ENCODE data around the genes COL13A1 and LRRC20.

GRCh38 chr10:69334128-69334821 is 15.6 kb downstream of the HK1 start:
- CAGE, long polyA plus RNA: no peak
- RRBS: no CpG with 5 or more reads among the region's 14 CpGs

- CAGE, long polyA plus RNA: no peak
- RRBS: no CpG with 5 or more reads among the region's 14 CpGs
Observed at GRCh38 chr10:69337278-69338070, 18.8 kb downstream of the HK1 start.

GRCh38 chr10:69344539-69345043 is 25.9 kb downstream of the HK1 start:
- CAGE, long polyA plus RNA: no peak
- RRBS: no CpG with 5 or more reads among the region's 10 CpGs

DNA sequence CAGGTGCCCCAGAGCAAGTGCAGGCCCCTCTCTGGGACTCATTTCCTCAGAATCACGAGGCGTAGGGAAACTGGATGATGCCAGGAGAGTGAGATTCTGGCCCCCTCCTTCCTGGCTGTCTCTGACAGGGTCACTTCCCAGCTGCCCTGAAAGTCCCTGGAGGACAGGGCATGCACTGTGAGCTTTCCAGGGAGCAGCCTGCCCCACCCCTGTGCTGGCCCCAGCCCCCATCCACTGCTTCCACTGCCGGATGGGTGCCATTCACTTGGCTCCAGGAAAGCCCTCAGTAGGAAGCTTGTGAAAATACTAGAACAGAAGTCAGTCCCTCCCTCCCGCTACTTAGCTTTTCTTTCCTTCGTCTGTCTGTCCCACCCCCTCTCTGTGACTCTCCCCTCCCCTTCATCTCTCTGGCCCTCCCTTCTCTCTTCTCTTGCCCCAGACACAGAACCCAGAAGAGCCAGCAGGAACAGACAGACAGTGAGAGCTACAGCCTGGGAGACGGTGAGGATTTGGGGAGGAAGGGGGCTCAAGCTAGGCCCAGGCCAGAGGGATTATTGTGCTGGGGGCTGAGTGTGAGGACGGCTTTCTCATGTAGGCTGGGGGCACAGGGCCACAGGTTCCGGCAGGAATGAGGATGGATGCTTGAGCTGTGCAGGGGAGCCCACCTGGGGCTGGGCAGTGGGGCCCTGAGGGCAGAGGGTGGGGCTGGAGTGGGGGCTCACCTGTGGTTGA is 10.2 kb downstream of the TACR2 start:
- CAGE, long polyA plus RNA: no peak
- RRBS: no CpG with 5 or more reads among the region's 8 CpGs

DNA sequence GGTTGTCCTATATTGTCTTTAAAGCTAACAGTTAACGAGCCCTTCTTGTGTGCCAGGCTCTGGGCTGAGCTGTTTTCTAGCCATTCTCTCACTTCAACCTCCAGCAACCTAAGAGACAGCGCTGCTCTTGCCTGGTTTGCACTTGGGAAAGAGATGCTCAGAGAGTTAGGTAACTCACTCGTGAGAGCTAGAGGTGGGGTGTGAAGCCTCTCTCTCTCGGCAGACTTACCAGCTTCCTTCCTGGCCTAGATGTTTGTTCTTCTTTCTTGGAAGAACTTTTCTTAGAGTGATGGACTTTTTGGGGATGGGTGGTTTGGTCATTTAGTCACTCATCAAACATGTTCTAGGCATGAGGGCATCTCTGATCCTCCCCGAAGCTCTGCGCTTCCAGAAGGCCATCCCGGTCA is 14.2 kb downstream of the TSPAN15 start:
- CAGE, long polyA plus RNA: no peak
- RRBS: no CpG with 5 or more reads among the region's 7 CpGs

DNA sequence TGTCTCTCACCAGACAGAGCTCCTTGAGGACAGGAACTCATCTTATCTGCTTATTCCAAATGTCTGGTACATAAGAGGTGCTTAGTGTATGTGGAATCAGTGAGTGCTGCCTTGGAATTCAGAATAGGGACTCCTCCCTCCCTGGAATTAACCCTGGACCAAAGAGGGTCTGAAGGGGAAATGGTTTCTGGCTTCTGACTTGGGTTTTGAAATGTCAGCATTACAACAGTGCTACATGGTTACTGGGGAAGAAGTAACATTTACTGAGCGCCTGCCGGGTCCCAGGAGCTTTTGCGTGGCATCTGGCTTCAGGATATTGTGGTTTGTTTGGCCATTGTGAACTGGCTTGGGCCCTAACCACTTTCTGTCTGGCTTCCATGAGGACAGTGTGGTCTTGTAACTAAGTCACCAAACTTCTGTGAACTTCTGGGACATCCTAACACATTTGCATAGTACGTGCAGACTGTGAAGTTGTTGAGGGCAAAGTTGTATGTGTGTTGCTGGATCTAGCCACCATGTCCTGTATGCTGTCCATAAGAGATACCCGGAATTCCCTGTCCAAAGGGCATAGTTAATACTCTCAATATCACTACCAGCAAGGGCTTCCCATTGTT is 21.3 kb downstream of the TSPAN15 start:
- CAGE, long polyA plus RNA: no peak
- RRBS: no CpG with 5 or more reads among the region's 5 CpGs

DNA sequence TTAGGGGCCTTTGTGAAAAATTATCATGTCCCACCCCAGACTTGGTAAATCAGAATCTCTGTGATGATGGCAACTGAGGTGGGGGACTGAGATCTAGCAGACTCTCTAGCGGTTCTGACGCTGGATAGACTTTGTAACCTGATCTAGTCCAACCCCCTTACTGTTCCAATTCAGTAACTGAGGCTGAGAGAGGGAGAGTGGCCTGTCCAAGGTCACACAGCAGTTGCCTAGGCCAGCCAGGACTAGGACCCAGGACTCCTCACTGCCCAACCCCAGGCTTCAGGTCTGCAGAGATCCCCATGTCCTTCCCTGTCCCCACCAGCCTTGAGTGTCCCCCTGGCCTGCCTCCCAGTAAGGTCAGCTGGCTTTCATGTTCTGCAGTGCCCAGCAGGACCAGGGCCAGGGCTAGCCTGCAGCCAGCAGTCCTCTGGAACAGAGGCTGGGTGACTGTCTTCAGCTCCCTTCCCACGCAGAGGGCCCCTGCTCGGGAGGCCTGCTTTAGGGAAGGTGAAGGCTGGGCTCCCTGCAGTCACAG is 71.6 kb upstream of the COL13A1 start:
- CAGE, long polyA plus RNA: no peak
- RRBS: no CpG with 5 or more reads among the region's 4 CpGs

GRCh38 chr10:69801416-69802207 is at the start of gene COL13A1:
Gene COL13A1, plus strand, starts transcription at chr10:69801906.
- CAGE, long polyA plus RNA: no peak
- RRBS: 2% methylated on average over 22 of the region's 52 CpGs

- CAGE, long polyA plus RNA: no peak
- RRBS: no CpG with 5 or more reads among the region's 1 CpG
Observed at GRCh38 chr10:69911494-69911838, 109.8 kb downstream of the COL13A1 start.

DNA sequence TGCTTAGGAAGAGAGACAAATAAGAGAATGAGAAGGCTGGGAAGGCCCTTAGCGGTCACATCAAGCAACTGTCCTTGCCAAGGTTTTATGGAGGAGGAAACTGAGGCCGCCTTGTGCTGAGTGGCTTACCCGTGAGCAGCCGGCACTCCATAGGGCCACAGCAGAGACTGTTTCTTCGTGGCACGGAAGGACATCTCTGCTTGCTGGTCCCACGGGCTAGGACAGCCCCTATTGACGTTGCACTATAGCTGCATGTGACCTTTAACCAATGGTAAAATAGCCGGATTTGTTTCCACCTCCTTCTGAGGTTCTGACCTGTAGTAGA is 96.1 kb upstream of the MACROH2A2 start:
- CAGE, long polyA plus RNA: no peak
- RRBS: no CpG with 5 or more reads among the region's 9 CpGs

DNA sequence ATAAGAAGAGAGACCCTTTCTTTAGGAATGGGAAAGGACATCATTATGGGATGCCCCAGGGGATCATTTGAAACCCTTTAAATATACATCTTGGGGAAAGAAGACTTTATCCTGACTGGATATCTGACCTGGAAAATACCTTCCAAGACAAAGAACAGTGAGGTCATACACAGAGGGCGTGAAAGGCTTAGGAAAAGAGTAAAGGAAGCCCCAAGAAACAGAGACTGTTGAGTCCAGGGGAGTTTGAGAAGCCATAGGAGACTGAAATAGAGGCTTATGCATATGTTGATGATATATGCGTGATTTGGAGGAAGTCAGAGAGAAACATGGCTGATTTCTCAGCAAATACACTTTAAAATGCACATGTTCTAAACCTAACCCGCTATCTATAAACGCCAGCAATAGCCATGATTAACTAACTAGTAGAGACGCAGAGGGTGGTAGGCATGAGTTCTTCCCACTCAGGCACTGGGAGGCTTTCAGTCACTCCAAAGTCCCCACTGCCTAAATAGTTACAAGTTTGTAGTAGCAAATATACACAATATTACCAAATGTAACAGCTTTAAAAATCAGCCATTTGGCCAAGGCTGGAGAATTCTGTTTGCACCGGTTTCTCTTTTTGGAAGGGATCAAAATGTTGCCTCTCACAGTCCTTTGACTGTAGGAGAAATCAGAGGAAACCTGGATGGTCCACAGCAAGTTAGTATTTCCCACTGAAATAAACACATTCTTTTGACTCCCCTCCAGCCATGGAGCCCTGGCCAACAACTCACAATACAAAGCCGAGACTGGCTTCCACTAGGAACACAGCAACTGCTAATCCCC is 1.2 kb upstream of the MACROH2A2 start:
- CAGE, long polyA plus RNA: no peak
- RRBS: no CpG with 5 or more reads among the region's 7 CpGs

DNA sequence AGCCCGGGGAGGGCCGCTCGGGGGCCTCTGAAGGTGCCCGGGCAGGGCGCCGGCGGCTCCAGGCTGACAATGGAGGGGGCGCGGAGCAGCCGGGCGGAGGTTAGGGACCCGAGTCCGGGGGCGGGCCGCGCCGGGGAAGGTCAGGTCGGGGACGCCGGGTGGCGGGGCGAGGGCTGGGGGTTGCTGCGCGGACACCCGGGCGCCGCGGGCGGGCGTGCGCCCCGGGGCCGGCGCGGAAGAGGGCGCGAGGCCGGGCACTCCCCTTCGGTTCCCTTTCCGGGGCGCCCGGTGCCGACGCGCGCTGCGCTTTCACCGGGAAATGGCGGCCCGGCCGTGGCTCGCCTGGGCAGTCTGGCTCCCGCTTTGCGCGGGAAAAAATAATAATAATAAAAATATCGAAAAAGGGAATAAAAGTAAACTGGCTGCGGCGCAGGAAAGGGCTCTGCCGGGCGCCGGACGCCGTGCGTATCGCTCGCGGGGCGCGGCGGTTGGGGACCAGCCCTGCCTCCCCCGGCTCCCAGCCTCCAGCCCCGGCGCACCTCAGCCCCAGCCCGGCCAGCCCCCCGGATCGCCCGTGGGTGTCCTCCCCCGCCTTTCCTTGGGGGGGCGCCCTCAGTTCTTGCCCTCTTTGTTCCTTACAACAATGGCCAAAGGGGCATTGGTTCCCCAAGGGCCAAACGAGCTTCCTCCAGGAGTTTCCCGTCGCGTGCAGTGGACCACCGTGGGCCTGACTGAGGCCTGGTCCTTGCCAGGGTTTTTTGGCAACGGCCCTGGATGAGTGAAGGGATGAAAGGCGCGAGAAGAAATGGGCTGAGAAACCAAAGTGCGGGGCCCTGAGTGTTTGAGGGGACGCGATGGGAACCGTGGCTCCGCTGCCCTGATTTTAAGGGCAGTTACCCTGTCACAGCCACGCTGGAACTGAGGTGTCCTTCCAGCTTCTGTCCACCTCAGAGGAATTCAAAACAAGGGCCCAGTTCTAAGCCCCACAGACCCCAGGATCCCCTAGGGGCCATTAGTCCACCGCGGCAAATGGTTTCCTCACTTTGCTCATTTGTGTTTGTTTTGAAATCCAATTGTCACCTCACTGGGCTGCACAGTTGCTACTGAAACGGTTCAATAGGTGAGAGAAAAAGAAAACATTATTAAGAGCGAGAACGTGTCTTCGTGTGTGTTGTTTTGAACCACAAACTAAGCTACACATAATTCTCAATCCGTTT is 1.2 kb downstream of the MACROH2A2 start:
- CAGE, long polyA plus RNA: no peak
- RRBS: 3% methylated on average over 27 of the region's 100 CpGs

DNA sequence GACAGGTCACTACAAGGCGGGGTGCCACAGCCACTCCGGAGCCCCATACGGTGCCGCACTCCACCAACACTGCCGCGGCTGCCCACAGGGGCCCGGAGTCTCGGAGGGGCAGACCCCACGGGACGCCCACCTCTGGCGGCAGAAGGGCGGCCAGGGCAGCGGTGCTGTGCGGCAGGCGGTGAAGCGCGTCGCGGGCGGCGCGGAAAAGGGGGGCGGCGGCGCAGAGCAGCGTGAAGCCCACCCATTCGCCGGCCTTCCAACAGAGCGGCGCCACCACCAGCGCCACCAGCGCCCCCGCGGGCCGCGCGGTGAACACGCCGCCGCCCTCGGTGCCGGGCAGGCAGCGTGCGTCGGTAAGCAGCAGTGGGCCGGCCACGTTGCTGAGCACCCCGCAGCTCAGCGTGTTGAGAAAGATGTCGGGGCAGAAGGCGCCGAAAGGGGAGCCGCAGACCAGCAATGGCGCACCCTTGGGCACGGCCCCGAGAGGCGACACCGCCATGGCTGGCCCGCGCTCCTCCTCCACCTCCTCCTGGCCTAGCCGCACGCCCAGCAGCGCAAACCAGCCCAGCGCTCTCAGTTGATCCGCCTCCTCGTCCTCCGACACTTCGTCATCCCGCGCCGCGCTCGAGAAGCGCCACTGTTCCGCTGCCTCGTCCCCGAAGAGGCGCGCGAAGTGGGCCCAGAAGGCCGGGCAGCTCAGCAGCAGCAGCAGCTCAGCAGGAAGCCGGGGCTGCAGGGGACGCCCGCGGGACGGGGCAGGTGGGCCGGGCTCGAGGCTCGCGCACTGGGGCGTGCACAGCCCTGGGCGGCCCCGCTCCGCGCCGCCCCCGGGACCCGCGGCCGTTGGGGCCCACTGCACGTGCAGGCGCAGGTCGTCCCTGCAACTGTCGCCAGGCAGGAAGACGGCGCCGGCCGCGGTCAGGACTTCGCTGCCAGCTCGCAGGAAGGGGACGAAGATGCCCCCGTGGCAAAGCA is 737 bp downstream of the TYSND1 start:
- CAGE, long polyA plus RNA: no peak
- RRBS: 2% methylated on average over 51 of the region's 113 CpGs

DNA sequence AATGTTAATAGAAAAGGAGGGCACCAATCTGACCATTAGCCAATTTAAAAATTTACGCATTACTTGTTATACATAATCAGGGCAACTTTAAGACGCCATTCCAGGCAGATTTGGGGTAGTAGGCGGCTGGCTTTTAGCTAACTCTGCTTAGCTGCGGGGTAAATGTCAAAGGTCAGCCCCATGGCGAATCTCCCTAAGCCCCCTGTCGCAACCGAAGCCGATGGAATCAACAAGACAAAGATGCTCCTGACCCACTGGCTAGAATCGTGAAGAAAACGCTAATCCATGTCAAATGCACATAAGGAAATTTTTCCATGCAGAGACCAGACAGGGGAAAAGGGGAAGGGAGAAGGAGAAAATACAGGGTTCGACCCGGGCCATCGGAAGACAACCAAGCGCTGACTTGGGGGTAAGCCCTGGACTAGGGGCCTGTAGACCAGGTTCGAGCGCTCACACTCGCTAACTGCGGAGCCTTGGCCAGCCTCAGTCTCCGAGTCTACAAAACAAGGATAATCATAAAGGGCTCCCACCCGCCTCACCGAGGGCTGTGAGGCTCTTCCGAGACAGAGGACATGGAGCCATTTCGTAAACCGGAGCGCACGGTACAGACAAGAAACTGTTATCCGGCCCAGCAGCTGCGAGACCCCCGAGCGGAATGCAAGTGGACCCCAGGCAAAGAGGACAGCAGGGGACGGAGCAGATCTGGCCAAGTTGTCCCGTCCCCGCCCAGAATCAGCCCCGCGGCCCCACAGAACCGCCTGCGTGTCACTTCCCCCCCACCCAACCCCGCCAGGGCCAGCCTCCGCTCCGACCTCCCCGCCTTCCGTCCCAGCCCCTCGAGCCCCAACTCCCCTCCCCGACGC is 548 bp downstream of the SAR1A start:
- CAGE, long polyA plus RNA: no peak
- RRBS: no CpG with 5 or more reads among the region's 45 CpGs

DNA sequence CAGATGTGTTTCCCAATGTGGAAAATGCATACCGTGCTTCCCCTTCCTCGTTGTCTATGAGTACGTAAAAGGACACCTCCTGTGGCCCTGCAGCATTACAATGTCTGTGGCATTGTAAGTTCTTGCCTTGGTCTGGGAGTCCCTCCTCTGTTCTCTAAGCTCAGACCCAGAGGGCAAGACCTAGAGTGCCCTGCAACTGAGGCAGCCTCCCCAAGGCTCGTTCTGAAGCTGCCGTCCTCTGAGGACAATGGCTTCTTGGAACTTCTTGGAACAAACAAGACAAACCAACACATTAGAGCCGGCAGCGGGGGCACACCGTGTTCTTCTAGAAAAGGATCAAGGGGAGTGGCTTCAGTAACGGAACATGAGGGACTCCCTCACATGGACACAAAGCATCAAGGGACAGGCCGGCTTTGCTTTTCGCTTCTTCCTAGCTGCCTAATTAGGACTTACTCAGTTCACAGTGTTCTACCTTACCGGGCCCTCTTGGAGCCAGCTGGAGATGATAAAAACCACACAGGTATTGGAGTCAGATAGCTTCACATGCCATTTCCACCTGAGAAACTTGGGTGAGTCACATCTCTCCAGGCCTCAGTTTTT is 20.9 kb upstream of the PPA1 start:
- CAGE, long polyA plus RNA: no peak
- RRBS: no CpG with 5 or more reads among the region's 12 CpGs

DNA sequence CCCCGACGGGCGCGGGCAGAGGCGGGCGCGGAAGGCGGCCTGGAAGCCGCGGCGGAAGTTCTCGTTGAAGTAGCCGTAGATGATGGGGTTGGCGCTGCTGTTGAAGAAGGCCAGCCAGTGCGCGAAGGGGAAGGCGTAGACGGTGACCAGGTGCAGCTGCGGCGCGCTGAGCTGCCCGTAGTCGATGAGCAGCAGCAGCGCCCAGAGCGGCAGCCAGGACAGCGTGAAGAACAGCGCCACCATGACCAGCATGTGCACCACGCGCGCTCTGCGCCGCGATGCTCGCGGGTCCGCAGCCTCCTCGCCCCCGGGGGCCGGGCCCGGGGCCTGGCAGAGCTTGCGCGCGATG is 21.9 kb upstream of the PPA1 start:
- CAGE, long polyA plus RNA: no peak
- RRBS: no CpG with 5 or more reads among the region's 43 CpGs

DNA sequence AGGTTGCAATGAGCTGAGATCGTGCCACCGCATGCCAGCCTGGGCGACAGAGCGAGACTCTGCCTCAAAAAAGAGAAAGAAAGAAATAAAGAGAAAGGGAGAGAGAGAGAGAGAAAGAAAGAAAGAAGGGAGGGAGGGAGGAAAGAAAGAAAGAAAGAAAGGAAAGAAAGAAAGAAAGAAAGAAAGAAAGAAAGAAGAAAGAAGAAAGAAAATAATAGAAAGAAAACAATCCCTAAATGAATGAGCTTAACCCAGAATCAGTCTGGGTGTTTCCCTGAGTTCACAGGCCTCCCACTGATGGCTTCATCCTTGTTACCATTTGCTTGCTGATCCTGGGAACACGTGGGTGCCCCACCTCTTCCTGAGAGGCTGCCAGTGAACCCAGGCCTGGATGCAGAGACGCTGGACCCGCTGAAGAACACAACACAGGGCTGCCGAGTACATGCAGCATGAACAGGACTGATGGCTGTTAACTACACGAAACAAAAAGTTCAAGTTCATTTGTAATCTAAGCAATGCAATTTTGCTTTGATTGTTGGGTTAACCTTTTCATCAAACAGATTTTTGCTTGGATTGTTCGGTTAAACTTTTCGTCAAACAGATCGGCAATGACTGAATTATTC is 11.6 kb downstream of the NPFFR1 start:
- CAGE, long polyA plus RNA: no peak
- RRBS: no CpG with 5 or more reads among the region's 12 CpGs

- CAGE, long polyA plus RNA: no peak
- RRBS: 13% methylated on average over 10 of the region's 15 CpGs
Observed at GRCh38 chr10:70381391-70381810, 1.0 kb downstream of the LRRC20 start.

- CAGE, long polyA plus RNA: no peak
- RRBS: 1% methylated on average over 34 of the region's 87 CpGs
Observed at GRCh38 chr10:70381811-70382716, at the start of gene LRRC20. Gene LRRC20, minus strand, starts transcription at chr10:70382625.

DNA sequence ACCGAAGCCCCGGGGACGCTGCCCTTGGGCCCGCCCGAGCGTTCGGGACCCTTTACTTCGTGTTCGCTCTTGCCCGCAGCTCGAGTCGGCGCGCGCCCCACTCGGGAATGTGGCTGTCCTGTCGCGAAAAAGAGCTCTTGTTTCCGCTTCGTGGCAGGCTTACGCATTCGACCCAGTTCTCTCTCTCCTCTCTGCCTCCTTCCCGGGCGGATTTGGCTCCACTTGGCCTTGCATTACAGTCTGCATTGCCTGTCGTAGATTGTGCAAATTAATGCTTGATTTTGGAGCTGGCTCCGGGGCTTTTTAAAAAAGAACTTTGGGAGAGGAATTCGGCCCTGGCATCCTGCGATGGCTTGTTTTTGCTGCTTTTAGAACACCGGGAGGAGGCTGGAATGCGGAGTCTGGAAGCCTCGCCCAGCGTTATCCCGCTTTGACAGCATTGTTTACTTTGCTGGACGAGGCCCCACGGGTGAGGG is 741 bp downstream of the EIF4EBP2 start:
- CAGE, long polyA plus RNA: no peak
- RRBS: 4% methylated on average over 9 of the region's 35 CpGs

Measured in osteoblast (primary cell).